Osteocyte (in vitro differentiated cells): ENCODE results near the genes SASH3 and RAB33A.

DNA sequence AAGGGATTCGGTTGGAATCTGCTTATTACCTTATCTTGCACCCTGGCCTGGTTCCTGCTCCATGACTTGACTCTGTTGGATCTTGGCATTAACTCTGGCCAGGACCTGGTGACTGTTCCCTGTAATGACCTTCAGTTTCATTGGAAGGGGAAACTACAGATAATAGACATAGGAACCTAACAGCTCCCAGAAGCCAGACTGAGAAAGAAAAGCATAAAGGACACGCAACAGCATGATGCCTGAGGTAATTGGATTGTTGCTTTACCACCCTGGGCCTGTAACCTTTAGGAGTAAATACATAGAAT, 762.3 kb upstream of the GRIA3 start:
- PRO-cap: no peak

DNA sequence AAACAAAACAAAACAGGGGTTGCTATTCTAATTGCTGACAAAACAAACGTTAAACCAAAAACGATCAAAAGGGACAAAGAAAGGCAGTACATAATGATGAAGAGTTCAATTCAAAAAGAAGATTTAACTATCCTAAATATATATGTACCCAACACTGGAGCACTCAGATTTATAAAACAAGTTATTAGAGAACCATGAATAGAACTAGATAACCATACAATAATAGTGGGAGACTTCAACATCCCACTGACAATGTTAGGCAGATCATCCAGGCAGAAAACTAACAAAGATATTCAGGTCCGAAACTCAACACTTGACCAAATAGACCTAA, 456.7 kb upstream of the GRIA3 start:
- PRO-cap: no peak

DNA sequence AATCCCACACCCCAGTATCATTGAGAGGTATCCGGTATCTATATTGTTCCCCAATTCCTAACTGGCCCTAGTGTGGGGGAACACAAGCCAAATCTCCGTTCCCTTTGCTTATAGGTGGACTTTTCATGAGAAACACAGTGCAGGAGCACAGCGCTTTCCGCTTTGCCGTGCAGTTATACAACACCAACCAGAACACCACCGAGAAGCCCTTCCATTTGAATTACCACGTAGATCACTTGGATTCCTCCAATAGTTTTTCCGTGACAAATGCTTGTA, 1.6 kb downstream of the GRIA3 start:
- PRO-cap: no peak

DNA sequence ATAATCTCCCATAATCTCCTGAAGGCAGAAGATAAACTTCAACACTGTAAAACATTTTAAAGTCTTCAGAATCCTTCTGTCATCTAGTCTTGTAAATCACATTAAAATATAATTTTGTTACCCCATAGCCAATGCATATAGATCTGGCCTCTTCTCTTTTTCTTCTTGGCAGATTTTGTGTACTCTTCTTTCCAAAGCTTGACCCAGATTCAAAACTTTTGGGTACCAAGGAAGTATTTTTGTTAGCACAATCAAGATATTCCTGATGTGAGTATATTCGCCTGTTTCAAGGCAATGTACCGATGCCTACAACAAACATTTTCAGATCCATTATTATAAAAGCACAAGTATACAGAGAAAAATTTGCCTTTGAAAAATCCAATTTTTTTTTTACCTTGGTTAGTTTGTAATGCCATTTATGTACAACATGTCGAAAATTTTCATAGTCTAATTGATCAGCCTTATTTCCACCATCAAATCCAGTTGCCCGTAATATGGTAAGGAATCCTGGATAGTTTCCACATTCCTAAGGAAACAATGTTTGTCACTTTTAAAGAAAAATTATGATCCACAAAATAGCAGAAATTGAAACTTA, 109.1 kb downstream of the THOC2 start:
- PRO-cap: no peak

GRCh38 chrX:123764765-123765683, 32.2 kb upstream of the THOC2 start:
- PRO-cap: bidirectional peak, plus-strand start at chrX:123765178, minus-strand start at chrX:123765270

- PRO-cap: no peak
Observed at GRCh38 chrX:123822931-123823457, 36.9 kb upstream of the XIAP start.

GRCh38 chrX:123860547-123860825, 633 bp downstream of the XIAP start:
- PRO-cap: no peak

DNA sequence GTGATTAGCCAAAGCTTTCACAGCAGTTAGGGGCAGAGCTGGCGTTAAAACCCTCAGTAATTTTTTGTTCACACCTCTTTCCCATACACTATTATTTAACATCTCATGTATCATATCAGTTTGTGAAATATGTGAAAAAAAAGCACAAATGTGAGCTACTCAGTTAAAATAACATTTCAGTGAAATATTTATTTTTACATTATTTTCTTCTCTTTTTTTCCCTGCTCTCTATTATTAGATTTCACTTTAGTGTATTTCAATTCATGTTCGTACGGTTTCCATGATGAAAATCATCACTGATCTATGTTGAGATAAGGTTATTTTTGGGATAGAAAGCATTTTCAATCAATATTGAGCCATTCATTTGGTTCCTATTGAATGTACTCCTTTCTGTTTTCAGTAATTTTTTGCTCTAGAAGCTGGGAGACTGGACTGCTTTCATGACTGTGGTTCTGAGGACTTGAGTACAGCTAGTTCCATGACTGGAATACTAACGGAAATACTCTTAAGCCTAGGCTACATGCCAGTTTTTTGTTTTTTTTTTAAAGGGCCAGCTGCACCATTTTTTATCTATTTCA, 16.5 kb downstream of the PRR32 start:
- PRO-cap: no peak

GRCh38 chrX:126883809-126884186, 64.3 kb downstream of the PRR32 start:
- PRO-cap: no peak

GRCh38 chrX:126985871-126986431, 166.4 kb downstream of the PRR32 start:
- PRO-cap: no peak

DNA sequence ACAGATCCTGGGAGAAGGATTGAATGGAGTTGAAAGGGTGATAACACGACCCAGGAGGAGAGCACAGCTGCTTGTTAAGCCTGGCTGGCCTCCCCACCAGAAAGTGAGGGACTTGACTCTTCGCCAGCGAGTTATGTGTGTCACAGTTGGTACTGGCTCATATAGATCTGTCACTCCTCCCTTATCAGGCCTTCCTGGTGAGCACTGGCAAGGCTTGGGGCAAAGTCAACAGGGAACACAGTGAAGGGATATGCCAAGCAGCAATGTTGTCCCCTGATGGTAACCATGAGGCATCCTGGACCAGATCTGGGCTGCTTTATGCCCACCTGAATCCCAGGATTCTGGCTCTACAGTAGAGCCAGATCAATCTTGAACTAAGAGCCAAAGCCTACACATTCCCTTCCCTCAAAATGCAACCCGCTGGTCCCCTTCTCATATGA, 35.7 kb downstream of the APLN start:
- PRO-cap: no peak

DNA sequence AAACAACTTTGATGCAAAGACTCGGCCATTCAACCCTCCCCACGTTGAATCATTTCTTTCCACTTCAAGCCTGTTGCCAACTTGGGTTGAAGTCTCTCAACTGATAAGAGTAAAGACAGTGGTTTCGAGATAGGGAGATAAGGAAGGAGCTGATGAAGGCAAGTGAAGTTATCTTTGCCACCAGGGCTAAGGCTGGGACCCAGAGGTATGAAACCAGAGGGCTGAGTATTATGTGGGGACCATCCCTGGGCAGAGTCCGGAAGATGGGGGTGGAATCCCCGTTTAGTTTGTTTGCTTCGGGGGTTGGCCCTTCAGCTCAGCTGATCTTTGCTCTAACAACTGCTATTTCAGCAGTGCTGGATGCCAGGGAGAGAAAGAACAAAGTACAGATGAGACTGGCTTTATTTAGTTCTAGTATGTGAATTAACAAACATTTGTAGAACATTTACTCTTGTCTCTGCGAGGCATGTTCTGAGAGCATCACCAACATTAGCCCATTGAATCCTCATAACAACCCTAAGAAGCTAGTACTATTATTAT, 2.2 kb upstream of the XPNPEP2 start:
- PRO-cap: no peak

DNA sequence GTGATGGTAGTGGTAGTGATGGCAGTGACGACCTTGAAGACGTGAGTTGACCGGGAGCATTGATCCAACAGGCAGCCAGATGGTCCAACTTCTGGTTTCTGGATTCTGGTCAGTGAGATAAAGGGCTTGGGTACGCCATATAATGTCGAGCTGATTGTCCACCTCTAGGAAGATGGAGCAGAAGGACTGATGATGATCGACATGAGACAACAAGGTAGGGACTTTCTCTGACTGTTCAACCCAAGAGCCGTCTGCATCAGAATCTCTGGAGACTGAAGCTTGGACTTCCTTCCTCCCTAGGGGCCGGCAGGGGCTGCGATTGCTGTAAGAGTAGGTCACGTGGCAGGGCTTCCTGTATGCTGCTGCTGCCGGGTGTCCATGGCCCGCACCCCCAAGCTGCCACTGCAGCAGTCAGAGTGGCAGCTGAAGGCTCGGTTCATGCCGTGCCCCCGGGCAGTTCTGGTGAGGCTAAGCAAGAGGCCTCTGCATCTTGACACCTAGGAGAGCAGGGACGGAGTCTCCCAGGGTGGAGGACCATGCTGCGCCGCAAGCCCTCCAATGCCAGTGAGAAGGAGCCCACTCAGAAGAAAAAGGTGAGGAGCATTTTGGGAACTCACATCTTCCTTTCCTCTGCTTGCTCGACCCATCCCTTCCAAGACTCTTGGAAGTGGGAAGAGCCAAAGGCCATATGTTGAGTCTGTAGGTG, at the start of gene SASH3:
Gene SASH3 (plus strand): TSS at position 388 of the 706 bp plus-strand sequence.
- PRO-cap: no peak

DNA sequence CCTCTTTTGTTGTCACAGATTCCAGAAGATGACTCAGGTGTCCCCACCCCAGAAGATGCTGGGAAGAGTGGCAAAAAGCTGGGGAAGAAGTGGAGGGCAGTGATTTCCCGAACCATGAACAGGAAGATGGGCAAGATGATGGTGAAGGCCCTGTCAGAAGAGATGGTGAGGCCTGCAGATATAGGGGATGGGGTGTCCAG, 8.6 kb downstream of the SASH3 start:
- PRO-cap: no peak

- PRO-cap: no peak
Observed at GRCh38 chrX:129812654-129812901, 31.1 kb downstream of the ZDHHC9 start.

GRCh38 chrX:129906319-129906878, 435 bp downstream of the UTP14A start:
- PRO-cap: no peak

- PRO-cap: bidirectional peak, plus-strand start at chrX:129932516, minus-strand start at chrX:129932112
Observed at GRCh38 chrX:129932038-129932618, 26.2 kb downstream of the UTP14A start.

GRCh38 chrX:129981075-129981533, 1.3 kb upstream of the BCORL1 start:
- PRO-cap: no peak

DNA sequence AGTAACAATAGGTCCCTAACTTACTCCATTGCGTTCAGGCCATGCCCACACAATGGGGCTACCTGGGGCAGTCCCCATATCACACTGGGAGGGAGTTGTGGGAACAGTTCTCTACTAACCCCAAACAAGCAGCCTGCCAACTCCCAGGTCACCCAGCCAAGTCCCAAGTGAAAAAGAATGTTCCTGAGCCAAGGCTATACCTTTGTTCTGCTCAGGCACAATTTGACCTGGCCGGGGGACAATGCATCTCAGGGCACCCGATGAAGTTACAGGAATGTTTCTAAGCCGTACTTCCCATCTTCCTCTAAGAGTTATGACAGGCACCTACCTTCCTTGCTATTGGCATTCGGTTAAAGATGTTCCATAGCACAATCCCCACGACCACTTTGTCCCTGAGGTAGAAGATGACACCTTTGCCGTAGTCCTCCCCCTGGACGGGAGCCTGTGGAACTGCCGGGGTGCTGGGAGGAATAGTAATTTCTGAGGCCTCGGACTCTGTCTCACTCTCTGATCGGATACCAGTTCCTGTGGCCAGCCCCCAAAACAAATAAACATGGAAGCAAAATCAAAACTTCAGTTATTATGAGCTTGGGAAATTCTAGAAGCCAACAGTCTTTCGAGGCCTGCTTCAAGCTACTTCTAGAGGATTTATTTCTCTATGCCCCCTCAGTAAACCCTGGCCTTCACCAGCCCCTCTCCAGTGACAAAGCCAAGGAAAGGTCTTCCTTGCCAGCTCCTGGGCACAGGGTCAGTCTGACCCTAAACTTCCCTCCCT, 19.5 kb upstream of the ELF4 start:
- PRO-cap: no peak

GRCh38 chrX:130171574-130172098, at the start of gene RAB33A:
Gene RAB33A, plus strand, starts transcription at chrX:130171962.
- PRO-cap: unidirectional peak, plus-strand start at chrX:130171733